ENCODE data around the genes SIX5, MYPOP, NANOS2, CALM3 and PRKD2.

DNA sequence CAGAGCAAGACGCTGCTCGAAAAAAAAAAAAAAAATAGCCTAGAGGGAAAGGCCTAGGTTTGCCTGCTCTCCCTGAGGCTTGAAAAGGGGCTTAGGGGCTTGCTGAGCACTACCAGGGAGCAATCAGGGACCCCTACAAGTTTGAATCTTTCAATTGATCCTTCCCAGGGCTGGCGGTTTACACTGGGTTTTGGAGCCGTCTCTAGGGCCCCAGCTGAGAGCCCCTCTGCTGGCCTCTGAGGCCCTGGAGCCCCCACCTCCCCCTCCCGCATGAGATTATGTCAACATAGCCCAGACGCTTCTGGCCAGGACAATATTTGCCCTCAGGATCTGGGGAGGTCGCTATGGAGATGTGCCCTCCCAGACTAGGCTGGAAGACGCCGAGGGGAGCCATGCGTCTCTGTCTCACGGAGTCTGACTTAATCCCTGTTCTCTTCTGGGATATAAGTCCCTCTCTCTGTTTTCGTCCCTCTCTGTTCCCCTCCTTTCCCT, 10.2 kb upstream of the GIPR start:
- PRO-cap, result no peak

GRCh38 chr19:45670462-45671474, 2.7 kb downstream of the GIPR start:
- PRO-cap, result no peak

GRCh38 chr19:45768680-45769522, at the start of gene SIX5:
Gene SIX5 (minus strand): TSS chr19:45769252.
- PRO-cap, result bidirectional peak, plus-strand start at chr19:45768803, minus-strand start at chr19:45768735; unidirectional peak, minus-strand start at chr19:45769060; unidirectional peak, minus-strand start at chr19:45769250; bidirectional peak, plus-strand start at chr19:45769625, minus-strand start at chr19:45769400

DNA sequence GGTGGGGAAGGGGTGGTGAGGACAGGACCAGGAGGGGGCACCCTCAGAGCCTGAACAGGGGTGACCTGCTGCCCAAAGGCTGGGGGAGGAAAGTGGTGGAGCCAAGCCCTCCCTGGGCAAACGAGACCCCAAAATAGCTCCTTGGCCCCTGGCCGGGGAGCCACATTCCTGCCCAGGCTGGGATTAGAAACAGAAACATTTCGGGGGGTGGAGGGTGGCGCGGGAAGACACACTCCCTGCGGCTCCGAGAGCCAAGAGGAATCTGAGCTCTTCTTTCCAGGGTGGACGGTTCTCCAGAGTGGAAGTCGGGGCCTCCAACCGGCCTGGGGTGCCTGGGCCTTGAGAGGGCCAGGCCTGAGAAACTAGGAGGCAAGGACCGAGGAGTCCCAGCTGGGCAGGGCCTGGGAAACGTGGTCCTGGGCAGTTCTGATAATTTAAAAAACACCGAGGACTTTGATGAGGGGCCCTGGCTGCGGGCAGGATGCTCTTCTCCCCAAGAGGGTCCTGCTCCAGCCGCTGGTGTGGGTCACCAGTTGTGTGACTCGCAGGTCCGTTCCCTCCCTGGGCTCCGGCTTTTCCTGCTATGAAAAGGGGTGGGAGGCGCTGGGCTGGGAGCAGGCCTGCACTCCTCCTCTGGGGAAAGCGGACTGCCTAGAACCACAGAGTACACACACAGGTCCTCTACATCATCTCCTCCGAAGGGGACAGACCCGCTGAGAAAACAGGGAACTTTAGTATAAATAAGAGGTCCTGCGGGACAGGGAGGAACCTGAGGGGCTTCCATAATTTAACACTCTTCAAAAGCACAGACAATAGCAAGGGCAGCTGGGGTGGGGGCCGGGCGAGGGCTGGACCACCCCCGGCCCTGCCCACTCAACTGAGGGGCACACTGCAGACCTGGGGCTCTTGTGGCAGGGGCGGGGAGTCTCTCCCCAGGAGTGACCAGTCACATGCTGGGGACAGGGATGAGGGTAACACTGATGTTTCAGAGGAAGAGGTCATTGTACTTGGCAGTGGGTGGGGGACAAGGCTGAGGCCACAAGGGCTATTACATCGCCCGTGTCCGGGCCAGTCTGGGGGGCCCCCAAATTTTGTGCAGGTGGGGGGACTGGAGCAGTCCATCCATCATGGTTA, 1.1 kb upstream of the DMPK start:
- PRO-cap, result no peak

DNA sequence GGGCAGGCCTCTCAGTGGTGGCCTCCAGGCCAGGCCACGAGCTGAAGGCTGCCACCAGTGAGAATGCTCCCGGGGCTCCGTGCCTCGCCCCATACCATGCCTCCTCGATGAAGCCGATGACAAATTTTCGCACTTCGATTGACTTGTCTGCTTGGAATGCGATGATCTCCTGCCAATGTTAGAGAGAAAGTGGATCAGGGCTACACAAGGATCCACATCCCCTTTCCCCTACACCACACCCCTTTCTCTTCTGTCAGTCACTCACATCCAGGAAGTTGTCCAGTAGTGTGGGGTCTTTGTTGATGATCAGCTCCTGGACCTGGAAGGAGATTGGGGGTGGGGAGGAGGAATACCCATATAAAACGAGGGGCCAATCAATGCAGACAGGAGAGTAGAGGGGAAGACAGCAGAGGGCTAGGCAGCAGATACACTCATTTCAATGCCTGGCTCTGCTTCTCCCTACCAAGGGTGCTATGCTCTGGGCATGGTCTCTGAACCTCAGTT, 10.7 kb downstream of the SYMPK start:
- PRO-cap, result no peak

- PRO-cap, result bidirectional peak, plus-strand start at chr19:45902910, minus-strand start at chr19:45902613; unidirectional peak, minus-strand start at chr19:45903144
These were observed at the start of gene MYPOP for GRCh38 chr19:45902294-45903626. Gene MYPOP (minus strand): TSS chr19:45902613.

GRCh38 chr19:45914639-45915168, at the start of gene NANOS2:
Gene NANOS2 (minus strand): TSS chr19:45914778.
- PRO-cap, result no peak

DNA sequence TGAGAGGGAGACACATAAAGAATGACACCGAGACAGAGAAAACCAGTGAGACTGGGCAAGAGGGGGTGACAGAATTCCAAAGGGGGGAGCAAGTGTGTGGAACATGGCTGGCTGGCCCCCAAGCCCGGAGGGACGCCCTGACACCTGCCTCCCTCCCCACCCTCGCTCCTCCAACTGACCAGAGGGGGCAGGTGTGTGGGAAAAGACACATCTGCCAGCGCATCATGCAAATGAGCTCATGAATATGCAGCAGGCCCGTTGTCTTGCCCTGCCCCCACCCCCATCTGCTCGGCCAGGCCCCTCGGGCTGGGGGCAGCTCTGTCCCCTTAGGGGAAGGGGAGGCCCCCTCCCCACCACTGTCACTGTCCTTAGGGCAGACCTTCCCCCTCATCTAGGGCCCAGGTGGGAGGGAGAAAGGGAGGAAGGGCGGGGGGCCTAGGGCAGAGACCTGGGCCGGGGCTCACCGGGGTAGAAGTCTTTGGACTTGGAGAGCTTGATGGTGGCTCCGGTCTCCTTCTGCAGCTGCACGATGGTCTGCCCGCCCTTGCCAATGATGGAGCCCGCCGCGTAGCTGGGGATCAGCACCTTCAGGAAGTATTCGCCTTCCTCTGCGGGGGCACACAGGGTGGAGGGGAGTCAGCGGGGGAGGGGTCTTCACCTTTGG, 13.0 kb downstream of the NOVA2 start:
- PRO-cap, result no peak

DNA sequence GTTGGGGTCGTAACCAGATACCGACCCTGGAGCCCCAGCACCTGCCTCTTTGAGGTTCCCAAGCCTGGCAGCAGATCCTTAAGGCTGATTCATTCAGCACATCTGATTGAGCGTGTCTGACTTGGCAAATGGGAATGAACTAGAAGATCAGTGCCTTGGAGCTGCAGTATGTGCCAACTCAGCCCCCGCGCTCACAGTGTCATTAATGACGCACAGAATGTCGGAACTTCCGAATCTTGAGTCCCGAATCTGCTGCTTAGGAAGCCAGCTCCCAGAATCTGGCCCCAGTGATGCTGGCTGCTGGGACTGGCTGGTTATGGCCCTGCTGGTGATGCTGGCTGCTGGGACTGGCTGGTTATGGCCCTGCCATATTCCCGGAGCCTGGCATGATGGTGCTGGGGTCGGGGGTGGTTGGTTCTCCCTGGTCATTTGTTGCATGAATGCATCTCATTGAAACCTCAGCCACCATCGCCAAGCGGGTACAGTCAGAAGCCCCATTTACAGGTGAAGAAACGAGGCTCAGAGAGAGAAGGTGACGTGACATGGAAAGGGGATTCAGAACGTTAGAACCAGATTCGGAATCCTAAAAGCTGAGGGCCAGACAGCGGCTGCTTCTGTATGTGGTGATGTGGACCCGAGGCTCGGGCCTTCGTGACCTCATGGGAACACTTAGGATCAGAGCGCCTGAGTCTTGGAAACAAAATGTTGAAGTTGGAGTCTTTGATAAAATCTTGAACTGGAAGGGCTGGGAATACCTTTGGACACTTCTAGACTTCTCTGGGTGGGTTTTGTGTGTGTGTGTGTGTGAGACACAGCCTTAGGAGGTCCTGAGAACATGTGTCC, 2.1 kb downstream of the PGLYRP1 start:
- PRO-cap, result no peak

DNA sequence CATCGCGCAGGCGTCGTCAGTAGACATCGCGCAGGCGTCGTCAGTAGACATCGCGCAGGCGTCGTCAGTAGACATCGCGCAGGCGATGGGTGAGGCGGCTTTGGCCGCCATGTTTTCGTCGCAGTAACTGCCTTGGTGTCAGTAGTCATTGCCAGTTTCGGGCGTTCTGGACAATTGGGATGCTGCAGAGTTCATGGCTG, 38.2 kb upstream of the IGFL4 start:
- PRO-cap, result no peak

GRCh38 chr19:46309102-46309512, 12.3 kb downstream of the HIF3A start:
- PRO-cap, result no peak

- PRO-cap, result no peak
These were observed 26.5 kb downstream of the CCDC8 start for GRCh38 chr19:46386876-46387314.

DNA sequence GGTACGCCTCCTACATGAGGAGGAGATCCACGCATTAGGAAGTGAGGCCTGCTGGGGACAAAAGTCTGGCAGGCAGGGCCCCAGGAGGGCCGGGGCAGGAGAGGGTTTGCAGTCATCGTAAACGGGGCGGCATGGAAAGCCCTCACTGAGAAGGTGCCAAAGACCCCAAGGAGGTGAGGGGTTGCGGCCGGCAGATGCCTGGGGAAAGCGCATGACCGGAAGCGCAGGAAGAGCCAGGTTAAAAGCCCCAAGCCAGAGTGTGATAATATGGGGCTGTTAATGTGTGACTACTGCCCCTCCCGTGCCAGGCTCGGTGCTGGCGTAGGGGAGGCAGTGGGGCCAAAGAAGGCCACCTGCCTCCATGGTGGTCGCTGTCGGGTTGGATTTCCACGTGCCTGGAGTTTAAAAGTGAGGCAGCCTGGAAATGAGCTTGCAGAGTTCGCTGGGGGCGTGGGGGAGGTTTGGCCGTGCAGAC, 8.9 kb downstream of the CCDC8 start:
- PRO-cap, result no peak

GRCh38 chr19:46600341-46601536, at the start of gene CALM3:
Gene CALM3 (plus strand): TSS chr19:46601330.
- PRO-cap, result bidirectional peak, plus-strand start at chr19:46600573, minus-strand start at chr19:46600660; bidirectional peak, plus-strand start at chr19:46601330, minus-strand start at chr19:46600849

GRCh38 chr19:46672864-46673822, 12.2 kb upstream of the DACT3 start:
- PRO-cap, result no peak

DNA sequence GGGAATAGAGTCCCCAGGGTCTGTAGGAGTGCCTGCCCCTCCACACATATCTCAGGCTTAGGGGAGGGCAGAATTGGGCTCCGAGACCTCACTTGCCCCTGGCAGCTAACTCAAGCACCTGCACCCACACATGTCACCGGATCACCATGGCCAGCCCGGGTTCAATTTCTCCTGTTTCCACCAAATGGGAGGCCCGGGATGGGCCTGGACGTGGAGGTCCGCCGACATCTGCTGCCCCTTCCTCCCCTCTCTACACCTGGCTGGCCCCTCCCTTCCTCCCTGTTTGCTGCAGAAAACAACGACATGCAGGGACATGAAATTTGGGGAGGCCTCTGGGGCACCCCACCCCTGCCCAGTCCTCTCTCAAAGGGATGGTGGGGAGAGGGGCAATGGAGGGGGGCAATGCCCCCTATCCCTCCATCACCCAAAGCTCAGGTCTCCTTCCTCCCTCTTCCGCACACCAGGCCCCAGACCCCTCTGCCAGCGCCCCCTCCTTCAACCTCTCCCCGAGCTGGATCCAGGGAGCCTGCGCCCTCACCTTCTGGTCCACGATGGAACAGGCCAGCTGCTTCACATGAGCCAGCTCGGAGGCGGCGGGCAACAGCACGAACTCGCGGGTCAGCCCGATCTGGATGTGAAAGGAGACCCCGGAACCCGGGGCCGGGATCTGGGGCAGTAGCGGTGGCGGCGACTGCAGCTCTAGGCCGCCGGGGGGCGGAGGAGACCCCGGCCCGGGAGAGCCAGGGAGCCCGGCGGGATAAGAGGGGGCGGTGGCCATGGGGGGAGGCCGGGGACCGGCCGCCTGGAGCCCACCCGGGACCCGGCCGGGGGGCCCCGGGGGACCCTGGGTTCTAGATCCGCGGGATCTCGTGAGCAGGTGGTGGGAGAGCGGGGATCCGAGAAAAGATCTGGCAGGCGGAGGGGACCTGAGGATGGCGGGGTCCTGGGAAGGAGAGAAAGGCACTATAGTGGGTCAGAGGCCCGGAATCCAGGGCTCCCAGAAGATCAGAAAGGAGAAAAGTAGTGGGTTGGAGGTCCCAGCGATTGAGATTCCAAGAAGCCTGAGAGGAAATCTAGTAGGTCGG, 979 bp downstream of the PRKD2 start:
- PRO-cap, result no peak

DNA sequence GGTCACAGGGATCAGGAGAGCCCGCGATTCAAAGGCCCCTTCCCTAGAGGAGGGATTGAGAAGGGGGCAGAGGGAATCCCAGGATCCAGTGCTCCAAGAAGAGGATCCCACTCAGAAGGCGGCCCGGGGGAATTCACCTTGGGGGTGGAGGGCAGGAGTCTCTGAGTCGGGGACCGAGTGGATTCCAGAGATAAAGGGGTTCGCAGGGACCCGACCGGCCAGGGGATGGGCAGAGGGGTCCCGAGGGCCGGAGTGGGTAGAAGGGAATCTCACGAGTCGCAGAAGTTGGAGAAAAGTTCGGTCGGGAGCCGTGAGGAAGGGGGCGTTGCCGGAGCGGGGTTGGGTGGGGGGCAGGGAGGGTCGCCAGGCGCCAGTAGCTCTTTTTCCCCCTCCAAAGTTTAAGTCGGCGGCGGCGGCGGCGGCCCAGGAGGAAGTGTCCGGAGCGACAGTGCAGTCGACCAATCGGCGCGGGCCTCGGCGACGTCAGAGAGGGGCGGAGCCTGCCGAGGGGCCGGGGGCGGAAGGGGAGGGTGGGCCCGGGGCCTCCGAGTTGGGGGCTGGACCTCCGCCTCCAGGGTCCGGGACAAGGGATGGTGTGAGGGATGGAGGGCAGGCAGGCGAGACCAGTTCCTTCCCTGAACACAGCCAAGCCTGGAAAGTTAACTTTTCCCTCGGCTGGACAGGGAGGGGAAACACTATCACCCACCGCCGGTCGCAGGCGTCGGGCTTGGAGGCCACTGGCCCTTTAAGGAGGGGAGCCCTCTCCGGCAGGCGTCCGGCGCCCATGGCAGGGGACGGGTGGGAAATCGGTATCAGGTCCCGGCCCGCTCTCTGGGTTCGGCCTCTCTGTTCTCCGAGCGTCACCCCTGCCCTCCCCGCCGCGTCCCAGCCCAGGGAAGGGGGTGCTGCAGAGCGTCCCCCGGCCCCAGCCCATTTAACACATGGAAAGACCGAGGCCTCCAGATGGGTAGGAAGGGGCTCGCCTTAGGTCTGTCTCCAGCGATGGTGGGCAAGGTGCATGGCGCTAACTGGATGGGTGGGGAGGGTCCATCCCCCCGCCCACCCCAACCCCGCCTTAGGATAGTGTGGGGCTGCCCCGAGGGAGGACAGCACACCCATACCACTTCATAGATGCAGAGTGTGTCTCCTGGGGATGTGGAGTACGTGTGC, at the start of gene PRKD2:
Gene PRKD2, minus strand, starts transcription at position 437 of the 1,170 bp plus-strand sequence.
- PRO-cap, result bidirectional peak, plus-strand start at position 550 of the sequence, minus-strand start at position 437 of the sequence

GRCh38 chr19:46747016-46747312, 714 bp upstream of the STRN4 start:
- PRO-cap, result no peak

GRCh38 chr19:46825302-46825658, 25.4 kb downstream of the AP2S1 start:
- PRO-cap, result no peak

GRCh38 chr19:46916511-46916802, 55.7 kb downstream of the ARHGAP35 start:
- PRO-cap, result no peak

All from NALM6 (cell line).